ENCODE results near the gene G3BP1.

GRCh38 chr5:151005987-151006643 lies 14.3 kb upstream of the GPX3 start:
- PRO-cap, 8 experiments: no peak in any of the 8 experiments

- PRO-cap, 8 experiments: peak in 2 of 8 experiments; most common minus-strand start chr5:151026672 (in 1)
Observed at GRCh38 chr5:151026519-151027055, 6.2 kb downstream of the GPX3 start.

DNA sequence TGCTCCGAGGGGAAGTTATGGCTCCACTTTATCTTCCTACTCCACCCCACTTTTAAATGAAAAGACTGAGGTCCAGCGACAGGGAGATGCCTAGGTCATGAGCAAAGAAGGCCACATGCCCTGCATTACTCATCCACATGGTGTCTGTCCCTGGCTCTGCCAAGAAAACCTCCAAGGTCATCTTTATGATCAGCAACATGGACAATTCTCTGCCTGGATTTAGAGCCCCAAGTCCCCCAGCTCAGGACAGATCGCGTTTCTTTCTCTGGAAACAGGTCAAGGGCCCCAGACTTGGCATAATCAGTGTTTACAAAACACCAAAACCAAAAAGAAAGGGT lies 17.4 kb downstream of the GPX3 start:
- PRO-cap, 8 experiments: no peak in any of the 8 experiments

DNA sequence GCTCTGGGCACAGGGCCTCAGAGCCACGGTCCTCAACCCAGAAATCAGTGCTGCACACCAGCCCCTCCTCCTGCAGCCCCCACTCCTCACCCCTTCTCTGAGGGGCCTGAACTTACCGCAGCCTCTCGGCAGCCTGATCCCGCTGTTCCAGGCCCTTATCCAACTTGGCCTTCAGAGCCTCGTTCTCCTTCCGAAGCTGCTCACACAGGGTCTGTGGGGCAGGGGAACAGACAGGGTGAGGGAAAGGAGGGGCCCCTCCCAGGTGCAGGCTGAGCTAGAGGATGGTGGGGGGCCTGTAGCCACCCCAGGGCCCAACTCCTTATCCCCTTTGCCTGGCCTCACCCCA lies 28.8 kb downstream of the TNIP1 start:
- PRO-cap, 8 experiments: no peak in any of the 8 experiments

DNA sequence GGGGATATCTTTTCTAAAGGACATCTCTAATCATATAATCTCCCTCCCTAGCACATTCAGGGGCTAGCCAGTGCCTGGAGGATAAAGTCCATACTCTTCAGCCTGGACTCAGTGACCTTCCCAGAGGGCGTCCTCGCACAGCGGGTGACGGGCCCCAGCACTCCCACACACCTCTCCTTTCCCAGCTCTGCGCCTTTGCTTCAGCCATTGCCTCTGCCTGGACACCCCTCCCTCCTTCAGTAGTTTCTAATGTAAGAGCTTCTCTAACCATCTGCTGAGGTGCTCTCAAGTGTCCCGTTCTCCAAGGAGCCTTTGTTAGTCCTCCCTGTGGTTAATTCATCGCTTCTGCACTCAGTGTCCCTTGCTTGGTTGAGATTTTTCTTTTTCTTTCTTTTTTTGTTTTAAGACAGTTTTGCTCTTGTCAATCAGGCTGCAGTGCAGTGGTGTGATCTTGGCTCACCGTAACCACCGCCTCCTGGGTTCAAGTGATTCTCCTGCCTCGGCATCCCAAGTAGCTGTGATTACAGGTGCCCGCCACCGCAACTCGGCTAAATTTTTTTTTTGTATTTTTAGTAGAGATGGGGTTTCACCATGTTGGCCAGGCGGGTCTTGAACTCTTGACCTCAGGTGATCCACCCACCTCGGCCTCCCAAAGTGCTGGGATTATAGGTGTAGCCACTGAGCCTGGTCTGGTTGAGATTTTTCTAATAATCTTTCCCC lies 15.4 kb upstream of the TNIP1 start:
- PRO-cap, 8 experiments: no peak in any of the 8 experiments

GRCh38 chr5:151100794-151101613 lies 20.2 kb upstream of the TNIP1 start:
- PRO-cap, 8 experiments: no peak in any of the 8 experiments

DNA sequence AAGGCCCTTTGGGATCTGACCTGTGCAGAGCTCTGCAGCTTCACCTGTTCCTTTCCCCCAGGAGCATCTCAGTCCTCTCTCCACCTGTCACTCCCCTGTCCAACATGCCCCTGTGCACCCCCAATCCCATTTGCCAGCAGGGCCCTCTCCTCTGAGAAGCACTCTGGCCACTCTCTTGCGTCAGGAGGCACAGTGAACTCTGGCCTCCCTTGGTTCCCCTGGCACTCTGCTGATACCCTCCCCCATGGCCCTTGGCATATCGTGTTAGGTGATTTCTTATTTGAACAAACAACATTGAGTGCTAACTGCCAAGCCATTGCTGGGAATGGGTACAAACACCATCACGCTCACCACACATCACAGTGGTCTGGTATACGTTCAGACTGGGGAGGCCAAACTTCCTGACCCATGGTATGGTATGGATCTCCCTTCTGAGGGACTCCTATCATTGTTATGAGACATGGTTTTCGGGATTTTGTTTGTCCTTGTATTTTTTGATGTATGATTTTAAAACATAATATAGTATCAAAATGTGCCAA lies 21.0 kb upstream of the TNIP1 start:
- PRO-cap, 8 experiments: no peak in any of the 8 experiments

- PRO-cap, 8 experiments: no peak in any of the 8 experiments
Observed at GRCh38 chr5:151106291-151106826, 25.5 kb upstream of the TNIP1 start.

DNA sequence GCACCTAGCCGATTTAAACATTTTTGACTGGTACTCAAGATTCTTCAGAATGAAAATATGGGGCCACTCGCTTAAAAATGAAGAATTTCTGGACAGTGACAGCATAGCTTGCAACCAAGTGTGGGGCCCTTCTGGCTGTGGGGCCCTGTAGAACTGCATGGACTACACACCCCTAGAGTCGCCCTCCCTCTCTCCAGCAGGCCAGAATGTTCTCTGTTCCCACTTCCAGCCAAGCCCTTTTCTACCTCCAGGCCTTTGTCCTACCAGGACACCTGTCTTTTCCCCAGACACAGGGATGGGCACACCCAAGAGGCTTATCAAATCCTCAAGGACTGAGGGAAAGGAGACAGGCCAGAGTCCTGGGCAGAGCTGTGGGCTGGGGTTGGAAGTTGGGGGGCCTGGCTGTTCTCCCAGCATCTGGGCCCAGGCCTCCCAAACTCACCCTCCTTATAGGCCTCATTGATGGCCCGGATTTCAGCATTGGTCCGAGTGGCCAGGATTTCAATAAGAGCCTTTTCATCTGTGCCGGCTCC lies 38.1 kb upstream of the TNIP1 start:
- PRO-cap, 8 experiments: no peak in any of the 8 experiments

GRCh38 chr5:151150284-151151309 lies 7.0 kb downstream of the ANXA6 start:
- PRO-cap, 8 experiments: peak in 7 of 8 experiments; most common plus-strand start chr5:151150562 (in 7); most common minus-strand start chr5:151150524 (in 4)

DNA sequence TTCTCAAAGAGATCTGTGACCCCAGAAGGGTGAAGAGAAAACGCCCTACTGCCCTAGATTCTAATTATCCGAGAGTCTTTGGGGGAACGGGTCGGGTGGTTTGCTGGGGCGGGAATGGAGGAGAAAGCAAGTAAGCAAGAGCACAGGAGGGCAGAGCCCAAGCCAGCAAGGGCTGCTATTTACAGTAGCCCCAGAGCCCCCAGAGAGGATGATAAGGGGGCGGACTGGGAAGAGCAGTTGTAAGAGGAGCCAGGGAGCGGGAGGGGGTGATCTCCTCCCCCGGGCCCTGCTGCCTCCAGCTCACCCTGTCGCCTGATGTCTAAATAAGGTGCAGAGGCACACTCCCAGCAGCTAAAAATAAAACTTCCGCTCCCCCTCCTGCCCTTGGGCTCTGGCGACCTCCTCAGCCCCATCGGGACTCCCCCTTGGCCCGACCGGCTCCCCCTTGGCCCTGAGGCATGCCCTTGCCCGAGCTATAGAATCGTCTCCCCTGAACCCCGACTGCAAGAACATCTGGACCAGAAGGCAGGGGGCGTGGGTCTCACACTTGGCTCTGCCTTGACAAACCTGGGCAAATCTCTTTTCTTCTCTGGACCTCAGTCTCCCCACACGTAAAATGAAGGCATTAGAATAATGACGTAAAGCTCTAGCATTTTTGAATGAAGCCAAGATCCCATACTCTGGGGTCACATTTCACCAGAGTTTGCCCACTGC lies 14.5 kb upstream of the CCDC69 start:
- PRO-cap, 8 experiments: no peak in any of the 8 experiments

GRCh38 chr5:151242258-151242726 lies 10.7 kb upstream of the GM2A start:
- PRO-cap, 8 experiments: no peak in any of the 8 experiments

GRCh38 chr5:151660816-151661228 lies 25.9 kb downstream of the SPARC start:
- PRO-cap, 8 experiments: no peak in any of the 8 experiments

- PRO-cap, 8 experiments: no peak in any of the 8 experiments
Observed at GRCh38 chr5:151683700-151684681, 2.7 kb downstream of the SPARC start.

DNA sequence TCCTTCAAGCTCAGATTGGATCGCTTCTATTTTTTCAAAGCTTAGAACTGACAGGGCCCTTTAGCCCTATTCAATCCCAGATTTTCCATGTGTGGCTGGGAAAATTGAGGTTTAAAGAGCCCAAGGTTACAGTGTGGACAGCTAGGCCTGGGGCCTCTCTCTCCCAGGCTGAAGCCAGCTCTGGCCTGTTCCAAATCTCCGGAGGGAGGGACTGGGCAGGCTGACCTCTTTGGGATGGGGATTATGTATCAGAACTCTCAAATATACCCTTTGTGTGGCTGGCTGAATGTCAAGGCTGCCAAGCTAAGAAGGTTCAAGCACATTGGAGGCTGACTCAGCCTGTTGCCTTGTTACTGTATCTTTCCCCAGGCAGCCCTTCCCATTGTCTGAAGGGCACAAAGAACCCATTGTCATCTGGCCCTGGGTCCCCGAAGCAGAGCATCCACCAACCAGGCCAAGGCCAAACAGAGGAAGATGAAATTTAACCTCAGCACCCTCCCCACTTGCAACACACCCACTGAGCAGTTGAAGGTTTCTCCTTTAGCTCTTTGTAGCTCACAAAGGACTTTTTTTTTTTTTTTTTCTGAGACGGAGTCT lies 7.3 kb upstream of the SPARC start:
- PRO-cap, 8 experiments: no peak in any of the 8 experiments

DNA sequence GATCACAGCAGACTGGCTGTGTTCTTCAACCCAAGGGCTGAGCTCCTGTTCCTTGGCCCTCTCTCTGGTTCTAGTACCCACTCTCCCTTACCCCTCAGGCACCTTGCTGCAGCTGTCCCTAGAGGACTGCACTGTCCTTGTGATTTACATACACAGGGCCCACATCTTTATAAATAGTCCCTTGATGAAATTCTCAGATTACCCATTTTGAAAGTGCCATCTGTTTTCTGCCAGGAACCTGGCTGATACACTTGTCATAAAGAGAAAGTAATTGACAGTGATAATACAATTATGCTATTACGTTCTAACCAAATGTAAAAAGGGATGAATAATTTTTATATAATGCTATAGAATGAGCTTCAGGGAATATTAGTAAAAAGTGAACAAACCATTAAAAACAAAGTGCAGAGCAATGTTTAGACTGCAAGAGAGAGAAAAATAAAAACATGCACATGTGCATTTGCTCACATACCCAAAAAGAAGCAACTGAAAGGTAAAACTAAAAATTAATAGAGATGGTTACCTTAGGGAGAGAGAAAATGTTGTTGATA lies 16.6 kb upstream of the SPARC start:
- PRO-cap, 8 experiments: no peak in any of the 8 experiments

DNA sequence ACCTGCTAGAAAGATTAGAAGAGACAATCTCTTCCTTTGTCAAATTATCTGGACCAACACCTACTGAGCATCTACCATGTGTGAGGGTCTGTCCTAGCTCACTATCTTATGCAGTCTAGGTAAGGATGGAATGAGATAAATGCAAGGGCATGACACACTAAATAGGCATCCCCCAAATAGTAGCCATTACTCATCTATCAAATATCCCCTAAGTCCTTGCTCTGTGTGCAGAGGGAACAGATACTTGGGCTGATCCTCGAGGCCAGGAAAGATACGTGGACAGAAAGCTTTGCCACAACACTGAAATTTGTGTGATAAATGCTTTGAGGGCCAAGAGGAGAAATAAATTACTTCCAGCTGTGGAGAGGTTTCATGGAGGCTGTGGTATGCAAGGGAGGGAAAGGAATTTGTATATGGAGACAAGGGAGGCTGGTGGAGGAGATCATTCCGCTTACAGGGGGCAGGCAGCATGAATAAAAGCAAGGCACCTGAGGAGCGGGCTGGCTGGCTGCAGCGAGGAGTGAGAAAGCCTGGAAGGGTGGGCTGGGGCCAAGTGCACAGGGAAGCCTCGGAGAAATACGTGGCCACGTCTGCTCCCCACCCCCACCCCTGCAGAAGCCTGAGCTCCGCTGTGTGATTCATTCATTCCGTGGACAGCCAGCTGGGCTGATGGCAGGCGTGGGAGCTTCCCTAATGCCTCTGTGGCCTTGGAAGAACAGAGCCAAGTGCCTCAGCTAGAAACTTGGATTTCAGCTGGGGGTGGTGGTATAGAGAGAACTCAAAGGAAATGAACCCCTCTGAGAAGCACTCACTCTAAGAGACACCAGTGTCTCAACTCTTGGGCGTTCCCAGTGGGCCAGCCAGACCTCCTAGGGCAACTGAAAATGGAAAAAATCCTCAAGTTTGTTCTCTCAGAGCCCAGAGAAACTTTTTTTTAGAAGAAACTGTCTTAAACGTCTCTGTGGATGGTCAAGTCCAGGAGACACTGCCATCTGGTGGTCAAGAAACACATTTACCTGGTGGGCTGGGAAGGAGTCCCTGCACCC lies 18.3 kb downstream of the ATOX1 start:
- PRO-cap, 8 experiments: no peak in any of the 8 experiments

DNA sequence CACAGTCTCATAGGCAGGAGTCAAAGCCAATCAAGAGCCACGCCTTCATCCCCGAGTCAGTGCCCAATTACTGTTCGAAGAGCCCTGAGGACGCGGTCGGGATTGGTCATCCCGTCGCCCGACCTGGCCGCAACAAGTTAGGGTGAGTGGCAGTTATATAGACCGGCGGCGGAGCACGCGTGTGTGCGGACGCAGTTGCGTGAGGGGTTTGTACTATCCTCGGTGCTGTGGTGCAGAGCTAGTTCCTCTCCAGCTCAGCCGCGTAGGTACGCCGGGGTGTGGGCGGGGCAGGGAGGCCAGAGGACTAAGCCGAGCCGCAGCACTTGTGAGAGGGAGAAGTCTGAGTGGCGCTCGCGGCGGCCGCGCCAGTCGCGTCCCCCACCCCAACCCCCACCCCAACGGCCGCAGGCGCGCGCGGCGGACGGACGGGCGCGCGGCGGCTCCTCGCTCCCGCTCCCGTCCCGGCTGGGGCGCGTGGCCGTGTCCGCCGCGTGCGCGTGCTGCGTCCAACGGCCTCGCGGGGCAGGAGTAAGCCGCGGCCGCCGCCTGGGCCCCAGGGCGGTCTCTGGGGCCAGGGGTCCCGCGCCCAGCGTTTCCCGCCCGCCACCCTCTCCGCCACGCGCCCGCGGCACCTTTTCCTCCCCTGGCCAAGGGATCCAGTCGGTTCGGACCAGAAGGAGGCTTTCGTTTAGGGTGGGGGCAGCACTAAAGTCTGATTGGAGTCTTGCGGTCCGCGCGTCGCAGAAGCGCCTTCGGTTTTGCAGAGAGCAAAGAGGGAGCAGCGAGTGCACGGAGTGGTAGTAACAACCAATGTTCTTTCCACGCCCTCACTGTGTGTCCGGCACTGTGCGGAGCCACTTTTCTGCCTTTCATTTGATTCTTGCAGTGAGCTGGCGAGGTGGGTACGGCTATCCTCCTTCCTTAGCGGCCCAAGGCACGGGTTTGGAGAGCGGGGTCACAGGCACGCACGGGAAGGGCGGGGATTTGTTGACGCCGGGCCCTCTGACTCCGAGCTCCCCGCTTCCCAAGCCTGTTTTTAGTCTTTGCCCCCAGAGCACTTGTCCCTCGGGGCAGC lies at the start of gene G3BP1:
TSS of gene G3BP1 (plus strand) at position 184 of the 1,075 bp plus-strand sequence.
- PRO-cap, 8 experiments: peak in 8 of 8 experiments; most common plus-strand start position 184 of the sequence (in 6); most common minus-strand start position 131 of the sequence (in 8)

- PRO-cap, 8 experiments: no peak in any of the 8 experiments
Observed at GRCh38 chr5:152026360-152026948, 101.8 kb upstream of the GLRA1 start.

DNA sequence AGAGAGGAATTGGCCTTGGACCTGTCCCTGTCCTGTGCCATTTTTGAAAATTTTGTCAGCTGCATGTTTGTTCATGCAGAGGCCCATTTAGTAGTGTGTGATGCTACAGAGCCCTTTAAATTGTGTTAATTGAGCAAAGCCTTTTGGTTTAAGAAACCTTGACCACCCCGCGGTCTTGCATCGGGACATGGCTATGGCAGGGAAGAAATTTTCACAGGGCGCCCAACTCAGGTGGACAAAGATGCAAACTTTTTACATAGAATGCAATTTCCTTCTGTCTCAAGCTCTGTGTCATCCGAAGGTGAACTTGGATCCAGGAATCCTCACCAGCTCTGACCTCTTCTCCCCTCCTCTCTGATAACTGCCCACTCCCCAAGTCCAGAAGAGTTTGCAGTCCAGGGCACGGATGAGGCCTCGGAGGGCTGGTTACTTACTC lies 93.1 kb upstream of the SAP30L start:
- PRO-cap, 8 experiments: peak in 1 of 8 experiments; most common minus-strand start position 176 of the sequence (in 1)